Tongue (tissue), 2 donors: ENCODE measurements around the genes CLEC10A, PHF23, TMEM256, SPEM1 and CD68.

DNA sequence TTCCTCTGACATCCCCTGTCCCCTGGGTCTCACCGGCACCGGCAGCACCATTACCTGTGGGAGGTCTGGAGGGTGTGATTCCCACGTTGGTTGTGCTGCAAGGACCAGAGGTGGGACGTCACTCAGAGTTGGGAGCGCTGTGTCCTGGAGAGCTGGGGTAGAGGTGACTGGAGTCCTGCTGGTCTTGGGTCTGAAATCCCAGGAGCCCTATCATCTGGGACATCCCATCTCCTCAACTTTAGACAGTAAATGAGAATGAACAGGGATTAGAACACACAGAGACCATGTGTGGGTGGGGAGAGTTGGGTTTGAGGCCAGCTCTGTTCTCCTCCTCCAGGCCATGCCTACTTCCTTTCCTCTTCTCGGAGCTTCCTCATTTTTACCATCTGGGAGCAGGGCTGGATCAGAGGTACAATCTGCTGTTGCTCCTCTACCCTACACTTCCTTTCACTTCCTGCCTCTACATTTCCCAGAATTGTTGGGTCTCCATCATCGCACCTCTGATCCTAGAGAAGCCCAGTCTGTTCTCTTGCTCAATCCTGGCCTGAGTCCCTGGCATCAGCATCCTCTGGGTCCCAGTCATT, at the start of gene CLEC10A:
CLEC10A (minus strand) TSS at position 254 of the 584 bp plus-strand sequence.
- RAMPAGE, long total RNA = no peak

GRCh38 chr17:7130508-7131422, 16.1 kb upstream of the ASGR2 start:
- RAMPAGE, long total RNA = no peak

DNA sequence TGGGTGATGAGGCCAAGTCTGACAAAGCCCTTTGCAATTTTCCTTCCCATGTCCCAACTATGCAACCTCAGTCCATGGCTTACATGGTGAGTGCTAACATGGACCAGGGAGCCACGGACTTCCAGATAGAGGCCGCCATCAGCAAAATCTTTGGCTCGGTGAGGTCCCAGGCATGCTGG, 3.7 kb downstream of the ACADVL start:
- RAMPAGE, long total RNA = no peak

GRCh38 chr17:7236128-7236828, 2.0 kb upstream of the DVL2 start:
- RAMPAGE, long total RNA = no peak

DNA sequence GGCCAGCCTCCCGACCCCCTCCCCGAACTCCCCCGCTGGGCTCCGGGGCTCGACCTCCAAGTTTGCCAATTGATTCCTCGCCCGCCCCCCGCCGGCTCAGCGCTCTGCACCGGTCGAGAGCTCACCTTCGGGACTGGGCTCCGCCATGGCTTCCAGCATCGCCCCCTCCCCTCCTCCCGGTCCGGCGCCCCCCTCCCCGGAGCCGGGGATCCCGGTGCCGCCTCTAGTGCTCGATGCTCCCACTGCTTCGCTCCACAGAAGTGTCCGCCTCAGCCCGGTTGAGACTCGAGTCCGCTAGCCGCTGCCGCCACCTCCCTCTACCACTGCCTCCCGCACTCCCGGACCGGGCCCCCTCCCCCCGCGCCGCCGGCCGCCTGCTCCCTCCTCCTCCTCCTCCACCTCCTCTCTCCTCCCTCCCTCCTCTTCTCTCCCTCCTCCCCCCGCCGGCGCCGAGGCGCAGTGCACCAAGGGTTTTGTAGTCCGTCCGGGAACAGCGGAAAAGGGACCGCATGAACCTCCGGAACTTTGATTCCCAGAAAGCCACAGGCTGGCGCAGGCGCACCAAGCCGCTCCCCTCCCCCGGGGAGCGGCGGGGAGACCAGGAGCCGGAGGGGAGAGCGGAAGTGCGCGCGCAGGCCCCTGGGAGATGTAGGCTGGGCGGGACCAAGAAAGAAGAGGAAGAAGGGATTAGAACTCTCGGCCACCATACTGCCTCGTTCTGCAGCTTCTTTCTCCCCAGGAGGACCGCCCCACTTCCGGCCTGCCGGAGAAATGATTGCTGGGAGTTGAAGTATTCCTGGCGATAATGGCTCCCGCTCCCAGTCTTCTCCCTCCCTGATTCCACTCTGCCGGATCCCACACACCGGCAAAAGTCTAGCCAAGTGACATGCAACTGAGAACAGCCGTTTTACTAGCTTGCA, at the start of gene PHF23:
PHF23 (minus strand) TSS at position 337 of the 920 bp plus-strand sequence.
- RAMPAGE, long total RNA = start-site peak on the minus strand centred at position 343 of the sequence, 51 bp wide, 22 and 30 reads in 2 replicates

- RAMPAGE, long total RNA = no peak
Observed at GRCh38 chr17:7295275-7295816, 907 bp upstream of the YBX2 start.

GRCh38 chr17:7308512-7309355, 1.3 kb downstream of the EIF5A start:
- RAMPAGE, long total RNA = no peak

- RAMPAGE, long total RNA = no peak
Observed at GRCh38 chr17:7312947-7313716, 2.0 kb downstream of the GPS2 start.

GRCh38 chr17:7314412-7314740, 784 bp downstream of the GPS2 start:
- RAMPAGE, long total RNA = no peak

DNA sequence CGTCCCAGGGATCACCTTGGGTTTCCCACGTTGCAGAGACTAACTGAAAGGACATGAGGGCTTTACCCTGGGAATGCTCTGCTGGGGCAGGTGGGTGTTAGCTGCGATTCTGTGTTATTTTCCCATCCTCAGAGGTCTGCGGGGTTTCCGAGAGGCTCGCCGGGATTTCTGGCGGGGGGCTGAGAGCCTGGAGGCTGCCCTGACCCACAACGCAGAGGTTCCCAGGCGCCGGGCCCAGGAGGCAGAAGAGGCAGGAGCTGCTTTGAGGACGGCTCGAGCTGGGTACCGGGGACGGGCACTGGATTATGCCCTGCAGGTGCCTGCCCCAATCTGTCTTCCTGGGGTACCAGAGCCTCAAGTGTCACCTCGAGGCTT, 6.9 kb downstream of the ACAP1 start:
- RAMPAGE, long total RNA = no peak

DNA sequence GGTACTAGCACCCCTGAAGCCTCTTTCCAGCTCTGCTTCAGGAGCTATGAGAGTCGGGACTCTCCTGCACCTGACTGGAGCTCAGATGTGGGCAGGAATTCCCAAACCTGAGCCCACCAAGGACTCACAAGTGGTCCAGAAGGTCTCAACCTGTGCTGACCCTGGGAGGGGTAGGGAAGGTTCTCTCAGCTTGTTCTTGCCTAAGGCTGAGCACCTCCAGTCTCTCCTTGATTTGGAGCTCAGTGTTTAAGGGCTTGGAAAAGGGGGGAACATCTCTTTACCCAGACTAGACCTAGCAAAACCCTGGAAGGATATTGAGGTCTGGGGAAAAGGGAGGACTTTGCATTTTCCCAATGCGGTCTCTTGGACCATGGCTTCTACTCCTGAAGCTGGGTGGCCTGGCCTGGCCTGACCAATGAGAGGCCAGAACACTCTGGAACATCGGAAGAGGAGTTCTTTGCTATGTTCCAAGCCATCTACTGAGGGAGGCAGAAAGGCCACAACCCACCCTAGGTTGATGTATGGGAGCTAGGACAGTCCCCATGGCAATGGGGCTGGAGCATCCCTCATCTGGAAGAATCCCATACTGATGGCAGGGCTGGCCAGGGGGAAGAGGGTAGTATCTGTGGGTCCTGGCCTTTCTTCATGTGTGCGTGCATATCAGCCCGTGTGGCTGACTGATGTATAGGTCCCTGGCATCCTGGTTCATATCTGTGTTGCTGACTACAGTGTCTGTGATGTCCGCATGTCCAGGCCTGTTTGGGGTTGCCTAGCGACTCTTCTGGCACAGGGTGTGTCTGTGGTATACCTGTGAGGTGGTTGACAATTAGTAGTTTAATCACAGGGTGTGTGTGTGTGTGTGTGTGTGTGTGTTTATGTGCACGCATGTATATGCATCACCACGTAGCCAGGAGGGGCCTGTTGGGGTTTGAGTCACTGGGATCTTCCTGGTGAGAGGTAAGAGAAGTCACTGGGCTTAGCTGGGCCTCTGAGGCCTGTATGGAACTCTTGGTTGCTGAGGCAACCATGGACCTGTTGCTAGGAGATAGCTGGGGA, 944 bp upstream of the TMEM95 start:
- RAMPAGE, long total RNA = no peak

GRCh38 chr17:7404016-7404200, at the start of gene TMEM256:
TMEM256 (minus strand) TSS chr17:7404097.
- RAMPAGE, long total RNA = start-site peak on the minus strand at chr17:7404095-7404137, 515 and 33 reads in 2 replicates

DNA sequence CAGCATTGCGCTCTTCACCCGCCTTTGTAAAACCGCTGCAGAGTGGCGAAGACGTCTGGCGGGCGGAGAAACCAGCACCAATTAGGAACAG, 149 bp upstream of the TMEM256 start:
- RAMPAGE, long total RNA = no peak

DNA sequence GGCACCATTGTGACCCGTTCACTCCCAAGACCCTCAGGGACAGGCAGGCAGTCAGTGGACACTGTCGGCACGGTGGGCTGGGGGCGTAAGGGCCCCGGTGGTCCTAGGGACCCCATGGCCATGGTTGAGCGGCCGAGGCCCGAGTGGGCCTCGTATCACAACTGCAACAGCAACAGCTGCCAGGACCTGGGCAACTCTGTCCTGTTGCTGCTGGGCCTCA, at the start of gene SPEM1:
SPEM1 (plus strand) TSS at position 54 of the 220 bp plus-strand sequence.
- RAMPAGE, long total RNA = no peak

DNA sequence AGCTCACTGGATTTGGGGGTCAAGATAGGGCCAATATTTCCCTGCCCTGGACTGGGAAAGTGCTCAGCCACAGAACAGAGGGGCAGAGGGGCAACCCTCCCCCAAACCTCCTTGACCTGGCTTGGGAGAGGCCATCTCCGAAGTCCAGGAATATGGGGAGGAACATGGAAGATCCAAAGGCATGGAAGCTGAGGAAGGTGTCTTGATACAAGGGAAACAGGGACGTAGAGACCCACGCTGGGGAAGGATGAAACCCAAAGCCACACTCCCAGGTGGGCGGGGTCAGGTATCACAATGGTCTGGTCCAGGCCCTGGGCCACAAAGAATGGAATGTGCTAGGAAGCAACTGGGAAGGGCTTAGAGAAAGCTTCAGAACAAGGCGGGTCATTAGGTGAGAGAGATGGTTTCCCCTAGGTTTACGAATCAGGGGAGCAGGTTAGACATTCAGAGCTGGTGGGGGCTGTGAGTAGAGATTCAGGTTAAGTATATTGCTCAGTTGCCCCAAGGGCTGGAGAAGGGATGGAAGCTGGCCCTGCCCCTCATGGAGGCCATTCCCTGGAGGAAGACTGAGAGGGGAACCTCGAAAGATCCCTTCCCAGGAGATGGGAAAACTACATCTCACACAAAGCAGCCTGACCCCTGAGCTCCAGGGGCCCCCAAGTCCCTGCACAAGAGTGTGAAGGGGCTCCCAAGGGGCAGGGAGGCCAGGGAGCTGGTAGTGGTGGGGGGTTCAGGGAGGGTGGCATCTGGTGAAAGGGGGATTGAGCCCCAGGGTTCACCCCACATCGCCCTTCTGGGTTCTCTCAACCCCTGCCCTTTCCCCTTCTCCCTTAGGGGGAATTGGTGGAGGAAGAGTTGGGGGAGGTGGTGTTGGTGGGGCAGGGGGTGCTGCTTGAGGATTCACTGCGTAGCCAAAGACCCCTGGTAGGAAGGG, 16.6 kb downstream of the CHRNB1 start:
- RAMPAGE, long total RNA = no peak

- RAMPAGE, long total RNA = no peak
Observed at GRCh38 chr17:7484893-7485483, 3.7 kb downstream of the SLC35G6 start.

DNA sequence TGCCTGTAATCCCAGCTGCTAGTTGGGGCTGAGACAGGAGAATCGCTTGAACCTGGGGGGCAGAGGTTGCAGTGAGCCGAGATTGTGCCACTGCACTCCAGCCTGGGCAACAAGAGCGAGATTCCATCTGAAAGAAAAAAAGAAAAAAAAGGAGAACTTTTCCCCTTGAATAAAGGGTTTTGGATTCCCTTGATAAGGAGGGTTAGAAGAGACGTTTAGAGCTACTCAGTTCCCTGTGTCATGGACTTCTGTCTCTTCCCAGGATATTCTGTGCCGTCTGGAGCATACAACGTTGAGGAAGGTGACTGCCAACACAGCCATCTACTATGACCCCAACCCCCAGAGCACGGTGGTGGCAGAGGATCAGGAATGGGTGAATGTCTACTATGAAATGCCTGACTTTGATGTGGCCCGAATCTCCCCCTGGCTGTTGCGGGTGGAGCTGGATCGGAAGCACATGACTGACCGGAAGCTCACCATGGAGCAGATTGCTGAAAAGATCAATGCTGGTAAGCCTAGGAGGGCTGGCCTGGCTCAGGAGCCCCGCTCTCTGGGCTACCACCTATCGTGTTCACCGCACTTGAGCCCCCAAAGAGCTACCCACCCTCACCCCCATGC, 27.5 kb downstream of the SLC35G6 start:
- RAMPAGE, long total RNA = no peak

- RAMPAGE, long total RNA = no peak
Observed at GRCh38 chr17:7560766-7561711, 680 bp upstream of the SENP3 start.

DNA sequence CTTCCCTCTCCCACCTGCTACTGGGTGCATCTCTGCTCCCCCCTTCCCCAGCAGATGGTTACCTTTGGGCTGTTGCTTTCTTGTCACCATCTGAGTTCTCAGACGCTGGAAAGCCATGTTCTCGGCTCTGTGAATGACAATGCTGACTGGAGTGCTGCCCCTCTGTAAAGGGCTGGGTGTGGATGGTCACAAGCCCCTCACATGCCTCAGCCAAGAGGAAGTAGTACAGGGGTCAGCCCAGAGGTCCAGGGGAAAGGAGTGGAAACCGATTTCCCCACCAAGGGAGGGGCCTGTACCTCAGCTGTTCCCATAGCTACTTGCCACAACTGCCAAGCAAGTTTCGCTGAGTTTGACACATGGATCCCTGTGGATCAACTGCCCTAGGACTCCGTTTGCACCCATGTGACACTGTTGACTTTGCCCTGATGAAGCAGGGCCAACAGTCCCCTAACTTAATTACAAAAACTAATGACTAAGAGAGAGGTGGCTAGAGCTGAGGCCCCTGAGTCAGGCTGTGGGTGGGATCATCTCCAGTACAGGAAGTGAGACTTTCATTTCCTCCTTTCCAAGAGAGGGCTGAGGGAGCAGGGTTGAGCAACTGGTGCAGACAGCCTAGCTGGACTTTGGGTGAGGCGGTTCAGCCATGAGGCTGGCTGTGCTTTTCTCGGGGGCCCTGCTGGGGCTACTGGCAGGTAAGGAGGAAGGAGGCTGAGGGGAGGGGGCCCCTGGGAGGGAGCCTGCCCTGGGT, at the start of gene CD68:
CD68 (plus strand) TSS at position 604 of the 748 bp plus-strand sequence.
- RAMPAGE, long total RNA = no peak

- RAMPAGE, long total RNA = no peak
Observed at GRCh38 chr17:7581089-7581649, 1.7 kb downstream of the CD68 start.